ENCODE data around the genes INPP5E and LCN6.

DNA sequence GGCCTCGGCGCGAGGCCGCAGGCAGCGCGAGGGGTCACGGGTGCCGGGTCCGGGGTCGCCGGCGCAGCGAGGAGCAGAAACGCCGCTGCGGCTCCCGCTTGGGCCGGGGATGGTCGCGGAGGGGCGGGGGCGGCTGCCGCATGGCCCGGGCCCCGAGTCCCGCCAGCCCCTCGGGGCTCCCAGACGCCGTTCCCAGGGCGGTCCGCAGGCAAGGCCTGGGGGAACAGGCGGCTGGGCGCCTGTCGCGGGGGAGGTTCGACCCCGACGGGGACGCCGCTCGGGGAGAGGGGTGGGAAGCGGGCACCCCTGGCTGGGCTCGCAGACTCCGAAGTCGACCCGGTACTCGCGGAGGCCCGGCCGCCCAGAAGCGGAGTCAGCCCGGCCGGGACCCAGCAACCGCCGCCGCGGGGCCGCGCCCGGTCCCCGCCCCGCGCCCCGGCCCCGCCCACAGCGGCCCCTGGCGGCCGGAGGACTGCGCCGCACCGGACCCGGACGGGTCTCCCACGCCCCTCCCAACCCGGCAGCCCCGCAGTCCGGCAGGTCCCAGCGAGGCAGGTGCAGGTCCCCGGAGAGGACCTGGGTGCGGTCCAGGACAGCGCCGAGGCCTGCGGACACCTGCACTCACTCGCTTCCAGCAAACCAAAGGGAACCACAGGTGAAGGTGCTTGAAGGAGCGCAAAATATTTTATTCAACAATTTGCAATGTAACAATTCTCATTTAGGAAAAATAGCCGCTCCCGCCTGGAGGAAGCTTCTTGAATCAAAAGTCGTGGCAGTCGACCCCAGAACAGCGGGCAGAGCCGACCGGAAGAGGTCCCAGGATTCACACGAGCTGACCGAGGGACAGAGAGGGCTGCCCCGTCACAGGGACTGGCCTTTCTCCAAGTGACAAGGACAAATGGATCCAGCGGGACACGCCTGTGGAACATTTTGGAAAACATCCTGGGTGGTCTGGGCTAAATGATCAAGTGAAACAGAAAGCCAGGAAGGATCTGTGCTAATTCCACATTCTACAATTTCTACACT lies at the start of gene INPP5E:
Gene INPP5E, minus strand, starts transcription at position 406 of the 1,026 bp plus-strand sequence.
- RRBS, result under 1% methylated on average over 22 of the region's 97 CpGs

GRCh38 chr9:136459666-136460159 lies 20.1 kb upstream of the INPP5E start:
- RRBS, result 100% methylated on average over 2 of the region's 25 CpGs

DNA sequence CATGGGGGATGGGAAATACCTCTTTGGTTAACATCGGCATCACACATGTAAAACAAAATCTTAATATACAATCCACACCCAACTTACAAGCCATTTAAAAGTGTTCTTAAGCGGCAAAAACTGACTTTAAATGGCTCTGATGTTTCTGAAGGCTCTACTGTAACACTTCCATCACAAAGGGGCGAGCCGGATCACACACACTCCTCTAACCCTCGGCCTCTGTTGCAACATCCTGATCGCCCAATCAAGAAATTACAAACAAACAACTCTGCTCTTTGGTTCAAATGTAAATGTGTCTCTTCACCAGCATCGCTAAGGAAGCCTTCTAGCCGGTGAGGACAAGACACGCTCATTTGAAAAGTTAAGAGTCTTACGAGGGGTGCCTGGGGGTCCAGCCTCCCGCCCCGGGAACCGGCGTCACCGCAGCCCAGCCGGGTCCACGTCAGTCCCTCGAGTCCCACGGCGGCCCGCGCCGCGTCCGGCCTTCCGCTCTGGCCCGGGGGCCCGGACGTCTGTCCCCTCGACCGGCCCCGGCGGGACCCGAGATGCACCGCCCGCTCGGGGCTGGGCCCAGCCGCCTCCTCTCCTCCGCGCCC lies 483 bp downstream of the SEC16A start:
- RRBS, result under 1% methylated on average over 23 of the region's 40 CpGs

DNA sequence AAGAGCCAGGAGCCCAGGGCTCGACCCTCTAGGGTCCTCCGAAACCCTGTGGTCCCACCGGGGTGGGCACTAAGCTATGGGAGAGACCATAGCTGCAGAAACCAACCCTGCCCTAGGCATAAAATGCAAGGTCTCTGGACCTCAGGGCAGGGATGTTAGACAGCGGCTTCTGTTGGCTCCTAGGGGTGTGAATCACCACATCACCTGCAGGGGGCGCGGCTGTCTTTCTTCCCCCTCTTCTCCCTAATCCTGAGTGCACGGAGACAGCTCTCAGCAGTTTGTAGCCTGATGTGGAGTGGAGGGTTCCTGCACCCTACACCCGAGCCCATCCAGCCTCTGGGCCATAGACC lies 2.1 kb upstream of the SEC16A start:
- RRBS, result no CpG with 5 or more reads among the region's 8 CpGs

DNA sequence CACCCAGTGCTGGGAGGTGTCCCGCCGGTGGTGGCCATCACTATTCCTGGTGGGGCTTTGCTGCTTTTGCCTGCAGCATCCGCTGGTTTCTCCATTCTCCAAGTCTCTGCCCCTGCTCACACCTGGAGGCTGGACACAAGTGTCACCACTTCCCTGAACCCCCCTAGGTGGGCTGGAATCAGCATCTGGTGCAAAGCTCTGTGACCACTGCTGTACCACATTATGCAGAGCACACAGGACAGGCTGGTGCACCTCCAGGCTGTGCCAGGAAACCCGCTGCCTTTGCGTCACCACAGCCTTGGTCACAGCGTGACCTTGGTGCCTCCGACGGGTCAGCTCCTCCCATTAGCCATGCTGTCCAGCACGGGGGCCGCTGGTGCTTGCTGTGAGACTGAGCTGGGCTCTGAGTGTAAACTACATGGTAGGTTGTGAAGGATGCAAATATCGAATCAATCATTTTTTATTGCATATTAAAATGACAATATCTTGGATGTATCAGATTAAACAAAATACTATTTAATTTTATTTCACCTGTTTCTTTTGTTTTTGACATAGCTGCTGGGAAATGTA lies 2.8 kb upstream of the SEC16A start:
- RRBS, result no CpG with 5 or more reads among the region's 11 CpGs

DNA sequence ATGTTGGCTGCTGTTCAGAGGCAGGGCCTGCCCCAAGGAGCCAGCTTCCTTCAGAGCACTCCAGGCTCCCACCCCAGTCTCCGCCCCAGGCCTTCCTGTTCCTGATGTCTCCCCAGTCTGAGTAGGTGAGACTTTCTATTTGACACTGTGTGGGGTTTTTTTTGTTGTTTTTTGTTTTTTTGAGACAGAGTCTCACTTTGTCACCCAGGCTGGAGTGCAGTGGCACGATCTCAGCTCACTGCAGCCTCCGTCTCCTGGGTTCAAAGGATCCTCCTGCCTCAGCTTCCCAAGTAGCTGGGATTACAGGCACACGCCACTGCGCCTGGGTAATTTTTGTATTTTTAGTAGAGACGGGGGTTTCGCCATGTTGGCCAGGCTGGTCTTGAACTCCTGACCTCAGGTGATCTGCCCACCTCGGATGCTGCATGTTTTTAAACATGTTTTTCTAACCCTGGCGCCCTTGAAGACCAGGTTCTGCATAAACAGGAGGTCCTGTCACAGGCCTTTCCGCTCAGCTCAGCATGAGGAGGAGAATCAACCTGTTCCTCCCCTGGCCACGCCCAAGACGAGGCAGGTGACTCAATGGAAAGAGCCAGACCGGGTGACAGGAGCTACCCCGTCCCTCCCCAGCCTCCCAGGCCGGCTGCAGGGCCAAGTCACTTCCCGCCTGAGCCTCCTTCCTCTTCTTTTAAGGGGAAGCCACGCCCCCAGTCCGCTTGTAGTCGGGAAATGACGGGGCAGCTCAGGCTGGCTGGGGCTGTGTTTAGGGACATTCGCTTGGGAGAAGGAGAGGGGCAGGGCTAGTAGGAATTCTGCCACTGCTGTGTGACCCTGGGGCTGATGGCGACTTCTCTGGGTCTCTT lies 6.4 kb downstream of the NOTCH1 start:
- RRBS, result no CpG with 5 or more reads among the region's 22 CpGs

DNA sequence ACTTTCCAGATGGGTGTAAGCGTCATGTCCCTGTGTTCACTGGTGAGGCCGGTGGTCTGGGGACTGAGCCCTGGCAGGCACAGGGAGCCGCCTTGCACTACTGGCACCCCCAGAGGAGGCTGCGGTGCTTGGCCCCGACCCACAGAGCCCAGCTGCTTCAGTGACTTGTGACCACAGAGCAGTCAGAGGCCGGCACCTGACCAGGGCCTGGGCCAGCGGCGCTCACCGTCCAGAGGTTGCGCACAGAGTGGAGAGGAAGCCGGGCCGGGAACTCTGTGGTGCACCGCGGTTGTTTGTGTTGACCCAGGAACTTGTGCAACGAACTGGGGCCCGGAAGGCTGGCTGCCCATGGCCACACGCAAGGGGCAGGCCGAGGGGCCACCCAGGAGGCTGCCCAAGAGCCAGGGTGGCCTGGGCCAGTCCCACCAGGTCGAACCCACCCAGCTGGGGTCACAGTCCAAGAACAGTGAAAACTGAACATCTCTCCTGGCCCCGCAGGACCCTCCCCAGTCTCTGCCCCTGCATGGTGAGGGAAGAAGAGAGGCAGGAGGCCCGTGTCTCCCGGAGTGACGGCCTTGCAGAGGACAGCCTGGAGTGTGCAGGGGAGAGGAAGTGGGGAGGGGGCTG lies 42.9 kb upstream of the EGFL7 start:
- RRBS, result 80% methylated on average over 13 of the region's 23 CpGs

DNA sequence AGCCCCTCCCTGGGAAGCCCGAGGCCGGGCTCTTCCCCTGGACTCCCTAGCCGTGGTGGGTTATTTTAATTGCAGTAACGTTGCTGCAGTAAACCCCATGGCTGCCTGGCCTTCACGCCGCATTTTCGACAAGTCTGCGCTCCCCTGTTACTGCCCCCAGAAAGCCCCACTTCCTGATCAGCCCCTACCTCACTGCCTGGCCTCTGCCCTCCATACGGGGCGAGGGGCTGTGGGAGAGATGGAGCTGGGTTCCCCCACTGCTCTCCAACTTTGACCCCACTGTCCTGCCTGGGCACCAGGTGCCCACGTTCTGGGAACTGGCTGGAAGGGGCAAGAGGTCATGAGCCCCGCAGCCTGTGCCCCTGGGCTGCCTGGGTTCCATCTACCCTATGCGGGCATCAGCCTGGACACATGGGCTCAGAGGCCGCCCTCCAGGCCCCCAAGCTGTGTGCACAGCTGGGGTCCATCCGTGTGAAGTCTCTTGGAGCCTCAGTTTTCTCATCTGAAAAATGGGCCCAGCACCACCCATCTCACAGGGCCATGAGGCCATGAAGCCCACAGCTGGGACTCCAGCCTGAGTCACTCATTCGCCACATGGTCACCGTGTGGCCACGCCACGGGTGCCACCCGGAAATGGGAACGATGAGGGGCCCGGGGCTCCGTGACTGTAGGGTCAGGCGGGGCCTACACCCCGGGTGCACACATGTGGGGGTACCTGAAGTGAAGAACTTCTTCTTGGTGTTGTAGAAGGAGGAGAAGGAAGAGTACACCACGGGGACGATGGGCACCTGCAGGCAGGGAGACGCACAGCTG lies 11.5 kb downstream of the EGFL7 start:
- RRBS, result 100% methylated on average over 2 of the region's 28 CpGs

- RRBS, result no CpG with 5 or more reads among the region's 34 CpGs
These were observed 8.5 kb downstream of the DIPK1B start for GRCh38 chr9:136720516-136721636.

GRCh38 chr9:136722078-136722547 lies 9.7 kb downstream of the DIPK1B start:
- RRBS, result no CpG with 5 or more reads among the region's 17 CpGs

DNA sequence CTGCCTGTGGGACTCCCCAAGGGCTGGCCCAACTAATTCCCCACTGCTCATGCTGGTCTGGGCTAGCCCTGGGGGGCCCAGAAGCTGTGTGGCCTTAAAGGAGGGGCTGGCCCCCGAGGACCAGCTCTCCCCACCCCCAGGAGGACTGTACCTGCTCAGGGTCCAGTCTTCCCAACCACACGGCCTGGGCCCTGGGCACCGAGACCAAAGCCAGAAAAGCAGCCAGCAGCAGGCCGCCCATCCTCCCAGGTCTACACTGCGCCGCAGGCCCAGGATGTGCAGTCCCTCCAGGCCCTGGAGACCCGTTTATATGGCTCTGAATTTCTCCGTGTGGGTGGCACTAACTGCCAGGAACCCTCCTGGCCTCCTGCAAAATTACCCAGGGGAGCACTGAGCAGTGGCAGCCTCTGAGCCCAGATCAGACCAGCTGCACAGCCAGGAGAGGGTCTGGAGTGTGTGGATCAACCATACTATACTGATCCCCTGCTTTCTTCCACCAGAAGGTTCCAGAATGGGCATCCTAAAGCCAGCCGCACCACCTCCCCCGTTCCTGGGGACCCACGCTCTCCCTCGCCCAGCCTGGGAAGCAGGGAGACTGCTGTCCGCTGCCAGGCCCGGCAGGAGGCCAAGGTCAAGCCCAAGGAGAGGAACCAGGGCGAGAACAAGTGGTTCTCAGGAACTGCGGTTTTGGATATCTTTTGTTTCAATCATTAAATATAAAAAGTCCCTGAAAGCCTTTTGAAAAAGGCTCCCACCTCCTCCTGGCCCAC lies at the start of gene LCN6:
Gene LCN6, minus strand, starts transcription at position 283 of the 770 bp plus-strand sequence.
- RRBS, result no CpG with 5 or more reads among the region's 16 CpGs

DNA sequence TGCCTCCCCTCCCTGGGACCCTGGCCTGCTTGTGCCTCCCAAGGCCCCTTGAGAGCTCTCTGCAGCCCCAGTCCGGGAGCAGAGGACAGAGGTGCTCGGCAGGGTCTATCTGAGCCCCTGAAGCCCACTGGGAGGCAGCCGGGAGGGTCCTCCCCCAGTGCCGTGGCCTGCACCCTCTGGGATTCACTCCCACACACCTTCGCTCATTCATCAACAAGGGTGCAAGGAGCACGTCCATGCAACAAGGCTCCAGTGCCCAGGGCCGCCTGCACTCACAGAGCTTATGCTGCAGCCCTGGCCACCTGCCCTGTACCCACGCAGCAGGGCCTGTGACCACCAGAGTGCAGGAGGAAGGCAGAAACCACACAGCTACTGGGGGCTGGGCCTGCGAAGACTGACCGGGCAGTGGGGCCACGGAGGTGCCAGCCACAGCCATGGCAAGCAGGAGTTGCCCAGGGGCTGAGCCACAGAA lies 834 bp upstream of the LCN6 start:
- RRBS, result 58% methylated on average over 3 of the region's 11 CpGs

DNA sequence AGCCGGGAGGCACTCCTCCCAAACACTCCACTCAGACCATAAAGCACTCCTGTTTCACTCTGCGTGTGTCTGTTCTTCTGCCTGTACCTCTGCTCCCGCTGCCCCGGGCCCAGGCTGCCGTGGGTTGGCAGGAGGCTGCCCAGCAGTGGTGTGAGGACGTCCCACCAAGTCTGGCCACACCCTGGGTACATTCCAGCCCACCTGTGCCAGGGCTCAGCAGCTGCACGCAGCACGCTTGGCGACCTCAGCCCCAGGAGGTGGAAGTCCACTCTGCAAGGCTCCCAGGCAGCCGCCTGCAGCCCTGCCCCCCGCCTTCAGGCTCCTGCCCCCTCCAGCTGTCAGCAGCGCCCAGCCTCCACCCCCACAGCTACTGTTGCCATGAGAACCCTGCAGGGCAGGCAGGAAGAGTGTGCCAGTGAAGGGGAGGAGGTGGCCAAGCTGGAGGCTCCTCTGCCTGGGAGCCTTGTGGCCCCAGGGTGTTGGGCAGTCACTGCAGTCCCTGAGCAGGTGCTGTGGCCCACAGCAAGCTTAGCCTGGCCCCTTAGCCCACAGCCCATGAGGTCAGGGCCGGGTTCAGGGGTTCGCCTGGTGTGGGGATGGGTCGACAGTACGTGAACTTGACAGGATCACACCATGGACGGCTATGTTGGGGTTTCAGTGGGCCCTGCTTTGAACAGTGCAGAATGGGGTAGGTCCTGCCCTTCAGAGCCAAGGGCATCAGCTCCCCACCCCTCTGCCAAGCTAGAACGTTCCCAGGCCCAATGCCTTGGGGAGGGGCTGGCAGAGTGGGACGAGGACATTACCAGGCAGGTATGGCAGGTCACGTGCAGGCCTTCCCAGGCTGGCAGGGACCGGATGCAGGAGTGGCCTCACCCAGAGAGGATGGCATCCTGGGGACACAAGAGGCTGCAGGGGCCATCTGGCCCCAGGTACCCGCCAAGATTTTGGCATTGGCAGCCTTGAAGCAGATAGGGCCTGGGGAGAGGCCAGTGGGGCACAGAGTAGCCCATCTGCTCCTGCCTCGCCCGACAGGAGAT lies 834 bp upstream of the AJM1 start:
- RRBS, result no CpG with 5 or more reads among the region's 24 CpGs

- RRBS, result no CpG with 5 or more reads among the region's 12 CpGs
These were observed 1.0 kb downstream of the EDF1 start for GRCh38 chr9:136864913-136865619.

- RRBS, result 2% methylated on average over 4 of the region's 33 CpGs
These were observed 795 bp downstream of the TRAF2 start for GRCh38 chr9:136886933-136887689.

GRCh38 chr9:137029013-137029361 lies 950 bp upstream of the ABCA2 start:
- RRBS, result no CpG with 5 or more reads among the region's 7 CpGs

- RRBS, result 78% methylated on average over 3 of the region's 41 CpGs
These were observed 1.7 kb downstream of the FUT7 start for GRCh38 chr9:137029865-137030850.

DNA sequence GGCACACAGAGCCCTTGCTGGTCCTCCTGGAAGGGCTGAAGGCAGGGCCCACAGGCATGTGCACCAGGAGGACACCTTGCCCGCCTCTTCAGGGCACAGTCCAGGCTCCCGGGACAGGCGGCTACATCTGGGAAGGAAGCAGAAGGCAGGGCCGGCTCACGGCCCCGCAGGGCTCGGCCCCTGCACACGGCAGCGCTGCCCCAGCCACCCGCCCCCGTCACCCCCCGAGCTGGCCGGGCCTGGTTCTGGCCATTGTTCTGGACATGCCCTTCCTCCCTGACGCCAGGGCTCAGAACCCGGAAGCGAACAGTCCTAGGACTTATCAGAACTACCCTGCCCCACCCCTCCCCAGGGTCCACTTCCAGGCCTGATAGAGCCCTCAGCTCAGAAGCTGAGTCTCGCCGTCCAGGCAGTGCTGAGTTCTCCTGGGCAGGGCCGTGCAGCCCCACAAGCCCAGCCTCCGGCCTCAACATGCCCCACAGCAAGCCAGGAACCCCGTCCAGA lies 3.0 kb downstream of the NPDC1 start:
- RRBS, result 84% methylated on average over 3 of the region's 21 CpGs

GRCh38 chr9:137043931-137045074 lies 1.7 kb downstream of the NPDC1 start:
- RRBS, result no CpG with 5 or more reads among the region's 30 CpGs

DNA sequence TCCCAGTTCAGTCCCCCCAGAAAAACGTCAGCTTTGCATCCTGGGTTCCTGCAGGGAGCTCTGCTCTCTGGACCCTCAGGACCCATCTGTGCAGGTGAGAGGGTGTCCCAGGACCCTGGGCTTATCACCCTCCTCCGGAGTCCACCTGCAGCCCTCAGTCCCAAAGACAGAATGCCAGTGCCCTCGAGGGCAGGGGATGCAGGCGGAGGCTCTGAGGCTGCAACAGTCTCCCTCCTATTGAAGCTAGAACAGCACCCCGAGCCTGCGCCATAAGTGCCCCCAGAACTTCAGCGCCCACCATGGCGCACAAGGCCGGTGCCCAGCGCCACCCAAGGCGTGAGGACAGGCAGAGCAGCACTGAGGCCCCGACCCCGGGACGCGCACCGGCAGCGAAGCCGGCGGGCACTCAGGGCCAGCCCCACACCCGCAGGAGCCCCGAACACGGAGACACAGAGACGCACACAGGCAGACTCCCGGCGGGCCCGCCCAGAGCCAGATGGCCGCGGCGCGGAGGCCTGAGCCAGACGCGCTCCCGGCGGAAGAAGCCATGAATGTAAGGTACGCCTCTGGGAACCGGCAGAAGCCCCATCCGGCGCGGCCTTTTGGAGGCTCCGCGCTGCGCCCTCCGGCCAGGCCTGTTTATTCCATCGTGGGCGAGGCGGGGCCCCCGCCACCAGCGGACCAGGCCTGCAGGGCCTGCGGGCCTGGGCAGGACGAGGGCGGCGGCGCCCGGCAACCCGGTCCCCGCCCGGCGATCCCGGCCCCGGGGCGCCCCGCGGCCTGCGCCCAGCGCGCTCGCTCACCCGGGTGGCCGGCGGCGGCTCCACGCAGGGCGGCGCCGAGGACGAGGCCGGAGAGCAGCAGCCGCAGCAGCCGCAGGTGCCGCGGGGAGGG lies 655 bp downstream of the NPDC1 start:
- RRBS, result 2% methylated on average over 49 of the region's 81 CpGs

All from AG09319 (cell line).